ENCODE data around the gene PDHB.

GRCh38 chr3:56788901-56789475 lies 12.8 kb downstream of the ARHGEF3 start:
- PRO-cap, result no peak

GRCh38 chr3:56962203-56962751 lies 98.2 kb upstream of the SPATA12 start:
- PRO-cap, result no peak

DNA sequence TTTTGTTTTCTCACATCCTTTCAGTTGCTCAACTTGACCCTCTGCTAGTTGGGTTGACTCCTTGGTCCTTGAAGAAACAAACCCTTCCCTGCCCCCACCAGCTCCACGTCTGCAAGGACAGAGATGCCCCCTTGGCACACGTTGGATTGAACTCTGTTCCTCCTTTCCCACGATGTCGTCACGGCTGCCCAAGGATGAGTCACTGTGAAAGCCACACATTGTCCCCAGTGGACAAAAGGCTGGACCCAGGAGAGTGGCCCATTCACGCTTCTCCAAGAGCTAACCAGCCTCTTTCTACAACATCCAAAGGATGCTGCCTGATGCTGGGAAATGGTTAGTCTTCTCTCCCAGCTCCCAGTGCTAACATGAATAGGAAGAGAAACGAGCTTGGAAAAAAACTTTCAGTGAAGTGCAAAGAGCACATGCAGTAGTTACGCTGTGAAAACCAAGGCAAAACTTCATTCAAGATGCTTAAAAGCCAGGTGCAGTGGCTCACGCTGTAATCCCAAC lies 42.9 kb upstream of the SPATA12 start:
- PRO-cap, result no peak

DNA sequence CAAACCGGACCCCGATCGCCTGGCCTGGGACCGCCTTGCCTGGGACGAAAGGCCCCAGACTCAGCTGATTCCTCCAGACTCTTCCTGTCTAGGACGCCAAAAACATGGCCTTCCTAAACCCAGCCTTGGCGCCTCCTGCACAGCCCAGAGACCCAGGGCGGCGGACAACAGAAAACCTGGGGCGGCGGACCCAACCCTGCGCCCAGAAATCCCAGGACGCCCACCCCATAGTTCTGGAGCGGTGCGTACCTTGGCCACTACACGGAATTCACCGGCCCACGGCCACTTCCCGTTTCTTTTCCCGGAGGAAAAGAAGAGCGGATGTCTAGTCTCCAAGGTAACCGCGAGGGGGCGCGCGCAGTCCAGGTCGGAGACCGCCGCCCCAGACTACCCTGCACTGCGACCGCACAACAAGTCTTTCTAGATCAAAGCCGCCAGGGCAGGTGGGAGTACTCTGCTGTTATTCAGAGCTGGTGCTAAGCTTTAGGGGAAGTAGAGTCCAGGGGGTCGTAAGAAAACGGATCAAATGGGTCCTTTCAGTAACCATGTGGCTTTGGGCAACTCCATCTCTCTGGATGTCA lies 4.9 kb upstream of the IL17RD start:
- PRO-cap, result unidirectional peak, minus-strand start at position 270 of the sequence

DNA sequence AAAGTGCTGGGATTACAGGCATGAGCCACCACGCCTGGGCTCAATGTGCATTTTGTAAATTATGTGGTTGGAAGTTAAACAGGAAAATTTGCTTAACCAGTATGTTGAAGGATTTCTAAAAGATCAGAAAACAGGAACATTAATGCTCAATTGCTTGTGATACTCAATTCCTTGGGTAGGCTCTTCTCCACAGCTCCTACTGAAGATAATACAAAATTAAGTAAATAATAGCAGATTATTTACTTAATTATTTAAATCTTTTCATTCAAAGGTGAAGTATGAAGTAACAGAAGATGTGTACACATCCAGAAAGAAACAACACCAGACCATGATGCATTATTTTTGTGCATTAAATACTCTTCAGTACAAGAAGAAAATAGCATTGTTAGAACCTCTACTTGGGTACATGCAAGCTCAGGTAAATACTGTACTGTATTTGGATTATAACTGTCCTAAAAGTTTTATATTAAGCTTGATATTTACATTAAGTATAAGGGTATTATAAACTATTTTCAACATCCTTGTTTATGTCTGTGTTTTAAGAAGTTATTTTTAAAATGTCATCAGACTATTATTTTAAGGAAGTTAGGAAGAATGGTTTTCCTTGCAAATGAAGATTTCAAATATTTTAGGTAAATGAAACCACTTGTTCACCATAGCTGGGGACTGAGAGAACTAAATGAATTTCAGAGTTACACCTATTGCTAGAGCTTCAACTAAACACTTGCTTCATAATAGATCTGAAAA lies 18.4 kb downstream of the APPL1 start:
- PRO-cap, result no peak

DNA sequence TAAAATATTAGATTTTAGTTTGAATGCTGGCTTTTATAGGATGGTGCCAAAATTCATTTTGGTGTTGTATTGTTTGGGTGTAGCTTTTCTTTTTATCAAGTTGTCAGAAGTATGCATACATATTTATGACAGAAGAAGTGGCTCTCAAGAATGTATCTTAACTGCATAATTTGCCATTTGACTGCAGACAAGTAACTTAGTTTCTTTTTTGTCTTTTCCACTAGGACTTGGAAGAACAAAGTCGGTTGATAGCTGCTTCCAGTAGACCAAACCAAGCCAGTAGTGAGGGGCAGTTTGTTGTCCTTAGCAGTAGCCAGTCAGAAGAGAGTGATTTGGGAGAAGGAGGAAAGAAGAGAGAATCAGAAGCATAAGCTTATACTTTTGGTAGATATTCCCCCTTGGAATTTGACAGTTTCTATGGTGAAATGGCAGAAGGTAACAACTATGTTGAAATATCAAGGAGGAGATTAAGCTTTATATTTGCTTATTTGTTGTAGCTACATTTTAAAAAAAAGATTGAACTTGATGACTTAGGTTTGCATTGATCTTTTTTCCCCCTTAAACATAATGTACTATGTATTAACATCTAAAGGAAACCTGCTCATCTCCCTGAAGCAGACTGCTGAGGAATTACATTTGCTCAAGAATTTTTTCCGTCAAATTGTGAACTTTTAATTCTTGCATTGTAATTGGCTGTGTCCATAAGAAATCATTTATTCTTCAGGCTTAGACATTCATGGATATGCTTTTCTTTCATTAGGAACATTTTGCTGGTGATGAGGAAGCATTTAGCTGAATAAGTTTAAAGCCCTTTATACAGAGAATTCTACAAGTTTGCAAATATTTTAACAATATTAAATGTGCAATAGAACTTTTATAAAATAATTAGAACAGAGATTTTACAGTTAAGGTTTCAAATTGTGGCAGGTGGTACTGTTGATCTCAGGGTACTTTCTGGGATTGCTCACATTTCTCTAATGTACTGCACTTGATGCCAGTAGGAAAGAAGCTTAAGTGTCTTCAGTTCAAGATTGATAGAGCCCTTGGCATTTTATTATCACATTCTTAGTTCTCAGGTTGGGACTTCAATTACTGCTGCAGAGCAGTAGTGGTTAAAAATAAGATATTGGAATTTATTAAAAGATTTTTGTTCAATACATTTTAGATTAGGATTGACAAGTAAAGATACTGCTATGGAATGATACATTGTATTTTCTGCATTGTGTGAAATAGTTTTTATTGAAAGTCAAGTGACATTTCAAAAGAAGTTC lies 22.7 kb downstream of the ASB14 start:
- PRO-cap, result no peak

- PRO-cap, result no peak
These were observed 53.4 kb downstream of the SLMAP start for GRCh38 chr3:57809511-57809905.

DNA sequence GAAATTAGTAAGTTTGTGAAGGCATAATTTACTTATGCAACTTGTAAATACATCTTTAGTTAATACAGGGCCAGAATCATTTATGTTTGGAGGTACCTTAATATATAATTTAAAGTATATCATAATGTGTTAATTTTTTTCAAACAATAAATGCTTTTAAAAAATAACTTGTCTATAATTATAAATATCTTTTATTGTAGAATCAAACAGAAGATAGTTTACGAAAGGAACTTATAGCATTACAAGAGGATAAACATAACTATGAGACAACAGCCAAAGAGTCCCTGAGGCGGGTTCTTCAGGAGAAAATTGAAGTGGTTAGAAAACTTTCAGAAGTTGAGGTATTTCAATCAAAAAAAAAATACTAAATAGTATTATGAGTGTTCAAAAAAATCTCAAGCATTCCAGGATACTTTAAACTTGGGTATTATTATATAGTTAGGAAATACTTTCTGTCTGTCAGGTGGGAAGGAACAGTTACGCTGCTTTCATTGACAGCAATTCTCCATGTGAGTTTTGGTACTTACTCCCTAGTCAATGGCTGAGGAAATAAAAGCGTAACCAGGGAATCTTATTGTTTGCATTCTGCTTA lies 104.5 kb downstream of the SLMAP start:
- PRO-cap, result no peak

DNA sequence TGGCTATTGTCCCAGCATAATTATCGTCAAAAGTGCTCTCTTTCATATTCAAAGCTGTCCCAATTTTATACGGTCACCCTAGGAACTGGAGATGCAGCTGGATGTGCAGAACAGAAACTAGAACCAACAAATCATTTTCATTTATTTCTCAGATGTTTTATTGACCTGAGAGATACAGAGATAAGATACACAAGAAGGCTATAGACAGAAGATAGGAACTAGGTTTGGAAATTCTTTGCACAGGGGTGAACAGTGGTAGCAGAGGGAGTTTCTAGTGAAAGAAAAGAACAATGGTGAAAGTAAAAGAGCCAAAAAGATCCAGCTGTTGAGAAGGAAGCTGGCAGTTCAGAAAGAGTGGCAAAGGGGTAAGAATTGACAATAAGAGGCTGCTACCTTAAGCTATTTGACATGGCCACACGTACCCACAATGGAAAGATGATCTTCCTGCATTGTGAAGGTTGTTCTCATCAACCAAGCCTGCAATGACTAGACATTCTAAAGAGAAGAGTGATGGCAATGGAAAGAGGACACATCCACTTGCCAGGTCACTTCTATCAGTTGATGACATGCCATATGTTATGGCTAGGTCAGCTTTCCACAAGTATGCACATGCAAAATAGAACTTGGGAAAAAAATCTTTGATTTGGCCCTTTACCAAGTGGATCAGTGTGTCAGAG lies 105.2 kb upstream of the FLNB start:
- PRO-cap, result unidirectional peak, plus-strand start at position 501 of the sequence

DNA sequence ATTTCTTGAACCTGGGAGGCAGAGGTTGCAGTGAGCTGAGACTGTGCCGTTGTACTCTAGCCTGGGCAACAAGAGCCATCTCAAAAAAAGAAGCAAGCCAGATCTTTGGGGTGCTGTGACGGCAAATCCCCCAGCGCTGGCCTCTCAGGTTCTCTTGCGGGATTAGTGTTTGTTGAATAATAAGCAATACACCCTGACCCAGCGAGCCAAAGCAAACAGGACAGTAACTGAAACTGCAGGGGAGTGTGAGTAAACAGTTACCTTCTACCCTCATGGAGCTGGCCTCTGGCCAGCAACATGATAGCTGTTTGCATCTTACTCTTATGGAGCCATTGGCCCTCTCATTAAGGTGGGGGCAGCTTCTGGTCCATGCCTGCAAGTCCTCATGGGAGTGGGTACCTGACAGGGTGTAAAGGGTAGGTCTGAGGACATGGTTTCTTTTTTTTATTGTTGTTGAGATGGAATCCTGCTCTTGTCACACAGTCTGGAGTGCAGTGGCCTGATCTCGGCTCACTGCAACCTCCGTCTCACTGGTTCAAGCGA lies 31.9 kb downstream of the FLNB start:
- PRO-cap, result no peak

DNA sequence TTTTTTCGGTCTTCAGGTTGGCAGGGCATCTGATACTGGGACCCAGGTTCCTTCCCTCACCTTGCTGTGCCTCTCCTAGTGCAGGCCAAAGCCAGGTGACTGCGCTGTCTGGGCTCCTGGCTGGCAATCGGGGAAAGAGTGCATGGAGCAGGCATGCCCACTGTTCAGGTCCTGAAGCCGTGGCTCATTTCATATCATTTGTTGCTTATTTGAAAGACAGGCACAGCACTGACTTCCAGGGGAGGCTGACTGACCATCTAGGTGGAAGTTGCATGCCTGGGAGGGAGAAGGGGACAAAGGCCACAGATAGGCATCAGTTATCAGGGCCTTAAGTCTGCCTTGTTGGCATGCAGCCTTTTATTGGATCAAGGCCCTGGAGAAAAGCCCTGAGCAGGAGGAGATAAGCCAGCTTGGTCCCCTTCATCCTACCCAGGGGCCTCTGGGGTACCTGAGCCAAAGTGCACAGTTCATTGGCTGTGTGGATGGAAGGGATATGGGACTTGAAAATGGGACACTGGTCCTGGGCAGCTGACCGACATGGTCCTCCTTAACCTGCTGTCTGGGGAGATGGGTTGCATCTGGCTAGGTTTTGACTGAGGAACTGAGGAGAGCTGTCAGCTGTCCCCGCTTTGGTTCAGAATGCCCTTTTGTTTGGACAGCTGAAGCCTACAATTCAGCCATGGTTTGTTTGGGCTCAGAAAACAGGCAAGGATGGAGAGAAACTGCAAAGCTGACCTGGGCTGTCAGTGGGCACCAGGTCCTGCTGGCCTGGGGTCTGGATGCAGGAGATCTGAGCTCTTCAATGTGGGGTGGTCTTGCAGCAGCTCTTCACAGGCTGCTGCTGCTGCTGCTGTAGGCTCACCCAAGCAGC lies 59.9 kb downstream of the FLNB start:
- PRO-cap, result no peak

GRCh38 chr3:58101665-58102036 lies 93.4 kb downstream of the FLNB start:
- PRO-cap, result no peak

- PRO-cap, result no peak
These were observed 94.9 kb downstream of the FLNB start for GRCh38 chr3:58102896-58103774.

- PRO-cap, result no peak
These were observed 34.1 kb downstream of the DNASE1L3 start for GRCh38 chr3:58176680-58177158.

GRCh38 chr3:58249509-58250731 lies 12.3 kb downstream of the ABHD6 start:
- PRO-cap, result bidirectional peak, plus-strand start at chr3:58249758, minus-strand start at chr3:58249616; unidirectional peak, minus-strand start at chr3:58250397

DNA sequence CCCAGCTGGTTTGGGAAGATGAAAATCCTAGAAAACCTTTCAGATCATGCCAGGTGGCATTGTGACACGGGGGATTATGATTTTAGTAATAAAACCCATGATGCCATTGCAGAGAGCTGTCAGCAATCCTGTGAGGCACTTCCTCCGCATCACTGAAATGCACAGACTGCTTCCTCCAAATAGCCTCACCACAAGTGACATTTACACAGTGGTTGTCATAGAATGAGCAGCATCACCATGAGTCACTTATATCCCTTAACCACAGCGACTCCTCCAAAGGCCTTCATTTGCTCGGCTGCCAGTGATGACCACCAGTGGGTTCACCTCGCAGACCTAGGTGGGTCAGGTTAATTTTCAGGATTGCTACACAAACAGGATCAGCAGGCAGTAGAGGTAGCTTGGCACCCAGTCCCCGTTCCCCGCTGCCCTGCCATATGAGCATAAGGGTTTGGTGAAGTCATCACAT lies 22.8 kb downstream of the ABHD6 start:
- PRO-cap, result no peak

DNA sequence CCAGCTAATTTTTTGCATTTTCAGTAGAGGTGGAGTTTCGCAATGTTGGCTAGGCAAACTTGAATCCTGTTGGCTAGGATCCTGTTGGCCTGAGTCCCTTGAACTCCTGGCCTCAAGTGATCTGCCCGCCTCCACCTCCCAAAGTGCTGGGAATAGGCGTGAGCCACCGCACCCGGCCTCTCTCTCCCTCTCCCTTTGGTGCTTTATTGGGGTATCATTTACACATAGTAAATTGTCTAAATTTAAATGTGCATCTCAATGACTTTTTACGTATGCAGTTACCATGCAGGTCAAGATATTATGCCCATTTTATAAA lies 34.2 kb upstream of the RPP14 start:
- PRO-cap, result no peak

- PRO-cap, result unidirectional peak, minus-strand start at chr3:58388603
These were observed 45.1 kb downstream of the PDHB start for GRCh38 chr3:58388478-58389079.

DNA sequence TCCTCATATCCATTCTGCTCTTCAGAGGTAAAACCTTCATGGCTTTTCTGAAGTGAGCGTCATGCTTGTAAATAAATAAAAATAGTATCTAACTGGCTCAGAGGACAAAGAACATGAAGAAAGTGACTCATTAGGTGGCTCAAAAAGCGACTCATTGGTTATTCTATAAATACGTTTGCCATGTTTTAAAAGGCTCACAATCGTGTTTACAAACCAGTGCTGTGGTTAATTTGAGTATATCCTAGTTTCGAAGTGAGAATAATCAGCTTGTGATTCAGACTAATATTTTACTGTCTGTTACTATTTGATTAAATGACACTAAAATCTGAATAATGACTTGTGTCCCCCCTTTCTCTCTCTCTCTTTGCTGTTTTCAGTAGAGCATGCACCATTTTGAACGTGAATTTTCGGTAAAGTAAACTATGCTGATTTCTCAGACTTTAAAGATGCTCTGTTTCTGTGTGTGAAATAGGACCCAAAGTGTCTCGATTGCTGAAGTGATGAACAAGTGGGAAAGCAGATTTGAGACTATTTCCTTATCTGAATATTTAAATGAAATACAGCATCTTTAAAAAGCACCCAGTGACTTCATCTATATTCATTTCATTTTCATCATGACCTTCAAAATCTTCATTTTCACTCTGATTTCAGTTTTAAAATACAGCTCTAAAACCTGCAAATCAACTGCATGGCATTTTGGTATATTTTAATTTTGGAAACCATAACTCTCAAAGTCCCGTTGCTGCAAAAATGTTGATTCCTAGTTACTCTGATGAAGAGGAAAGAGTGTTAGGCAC lies 13.3 kb downstream of the PDHB start:
- PRO-cap, result unidirectional peak, minus-strand start at position 361 of the sequence

GRCh38 chr3:58433252-58434327 lies at the start of gene PDHB:
Gene PDHB, minus strand, starts transcription at chr3:58433832.
- PRO-cap, result bidirectional peak, plus-strand start at chr3:58433616, minus-strand start at chr3:58433531; bidirectional peak, plus-strand start at chr3:58433943, minus-strand start at chr3:58433812

Measured in left colon (tissue), 1 donor.